ENCODE measurements around a stretch of chr11.

DNA sequence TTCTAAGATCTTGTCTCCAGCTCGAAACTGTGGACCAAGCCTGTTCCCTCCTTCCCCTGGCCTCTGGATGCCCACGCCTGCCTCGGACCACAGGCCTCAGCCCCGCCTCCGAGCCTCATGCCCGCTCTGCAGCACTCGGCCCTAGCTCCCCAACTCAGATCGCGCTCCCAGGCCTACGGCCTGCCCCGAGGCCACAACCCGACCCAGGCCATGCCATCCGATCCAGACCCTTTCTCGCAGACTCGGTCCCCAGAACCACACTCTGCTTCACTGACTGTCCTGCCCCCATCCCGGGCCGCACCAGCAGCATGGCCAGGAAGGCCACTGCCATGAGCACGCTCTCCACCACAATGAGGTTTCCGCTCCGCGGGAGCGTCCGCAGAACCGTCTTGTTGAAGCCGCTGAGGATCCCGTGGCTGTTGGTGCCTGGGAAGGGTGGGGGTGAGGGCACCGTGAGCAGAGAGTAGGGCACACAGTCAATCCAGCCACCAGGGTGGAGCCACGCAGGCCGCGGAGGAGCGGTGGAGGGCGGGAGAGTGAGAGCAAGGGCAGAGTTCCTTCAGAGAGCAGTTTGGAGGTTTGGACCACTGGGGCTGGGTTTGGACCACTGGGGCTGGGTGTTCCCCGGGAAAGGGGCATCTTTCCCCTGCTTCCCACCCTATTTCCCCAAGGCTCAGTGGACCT, 6.4 kb downstream of the UNC93B1 start:
- PRO-cap, result no peak
- RAMPAGE, long total RNA, 2 experiments, result no peak in any of the 2 experiments

GRCh38 chr11:68008389-68009460, 1.4 kb upstream of the ALDH3B1 start:
- PRO-cap, result no peak
- RAMPAGE, long total RNA, 2 experiments, result no peak in any of the 2 experiments

DNA sequence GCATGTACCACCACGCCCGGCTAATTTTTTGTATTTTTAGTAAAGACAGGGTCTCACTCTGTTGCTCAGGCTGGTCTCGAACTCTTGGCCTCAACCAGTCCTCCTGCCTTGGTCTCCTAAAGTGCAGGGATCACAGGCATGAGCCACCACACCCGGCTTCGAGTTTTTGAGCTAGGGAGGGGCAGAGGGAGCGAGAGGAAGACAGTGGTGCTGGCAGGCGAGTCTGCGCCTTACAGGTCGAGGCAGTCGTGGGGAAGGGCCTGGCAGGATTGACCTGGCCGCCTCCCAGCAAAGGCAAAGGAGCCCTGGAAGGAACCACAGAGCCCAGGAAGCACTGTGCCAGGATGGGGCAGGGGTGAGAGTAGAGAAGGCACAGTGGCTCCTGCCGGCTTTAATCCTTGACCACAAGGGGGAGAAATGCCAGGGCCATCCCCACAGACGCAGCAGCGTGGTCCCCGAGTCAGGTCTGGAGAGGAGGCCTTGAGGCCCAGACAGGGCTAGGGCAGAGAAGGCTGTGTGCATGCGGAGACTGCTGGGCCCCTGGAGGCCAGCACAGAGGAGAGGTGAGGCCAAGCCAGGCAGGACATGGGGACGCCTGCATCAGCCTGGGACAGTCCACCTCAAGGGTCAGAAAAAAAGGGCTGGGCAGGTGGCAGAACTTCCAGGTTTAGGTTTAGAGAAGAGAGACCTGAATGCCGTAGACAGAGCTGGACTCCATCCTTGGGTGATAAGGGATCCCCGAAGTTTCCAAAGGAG, 9.9 kb upstream of the NDUFS8 start:
- PRO-cap, result no peak
- RAMPAGE, long total RNA, 2 experiments, result no peak in any of the 2 experiments

- PRO-cap, result no peak
- RAMPAGE, long total RNA, 2 experiments, result no peak in any of the 2 experiments
These were observed 9.1 kb upstream of the NDUFS8 start for GRCh38 chr11:68021211-68022033.

DNA sequence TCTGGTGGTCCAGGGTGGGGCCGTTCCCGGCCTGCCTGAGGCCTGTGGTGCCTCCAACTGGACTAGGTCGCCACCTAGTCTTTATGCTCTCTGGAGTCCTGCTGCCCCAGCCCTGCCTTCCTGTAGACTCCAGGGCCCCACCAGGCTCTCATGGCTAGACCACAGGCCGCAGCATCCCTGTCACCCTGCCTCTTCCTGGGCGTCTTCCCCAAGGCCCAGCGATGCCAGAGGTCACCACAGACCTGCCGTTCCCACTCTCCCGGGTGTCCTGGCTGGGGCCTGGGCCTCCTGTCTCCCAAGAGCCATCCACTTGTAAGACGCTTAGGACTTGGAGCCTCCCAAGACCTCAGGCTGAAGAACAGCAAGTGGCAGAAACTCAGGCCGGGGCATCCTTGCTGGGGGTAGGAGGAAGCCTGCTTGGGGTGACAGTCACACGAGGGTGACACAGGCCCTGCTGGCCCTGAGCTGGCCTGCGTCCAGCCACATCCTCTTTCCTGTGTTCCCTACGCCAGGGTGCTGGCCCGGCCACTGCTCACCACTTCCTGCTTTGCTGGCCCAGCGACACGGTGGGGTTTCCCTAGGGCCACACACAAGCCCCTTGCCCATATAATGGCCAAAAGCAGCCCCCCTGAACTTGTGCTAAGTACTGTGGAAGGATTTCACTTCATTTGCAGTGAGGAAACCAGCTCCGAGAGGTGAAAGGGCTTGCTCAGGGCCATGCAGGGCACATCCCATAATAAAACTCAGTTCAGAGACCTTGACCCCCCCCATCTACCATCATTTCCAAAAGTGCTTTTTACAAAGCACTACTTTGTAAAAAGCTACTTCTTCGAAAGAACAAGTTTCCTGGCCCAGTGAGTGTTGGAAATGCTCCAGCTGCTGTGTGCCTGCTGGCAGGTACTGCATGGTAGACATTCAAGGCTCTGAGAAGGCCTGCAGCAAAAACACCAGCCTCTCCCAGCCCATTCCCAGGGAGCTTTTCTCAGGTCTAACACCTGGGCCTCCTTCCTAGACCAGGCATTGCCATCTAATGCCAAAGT, 1.8 kb upstream of the TCIRG1 start:
- PRO-cap, result unidirectional peak, plus-strand start at position 538 of the sequence
- RAMPAGE, long total RNA, 2 experiments, result no peak in any of the 2 experiments

- PRO-cap, result bidirectional peak, plus-strand start at chr11:68128550, minus-strand start at chr11:68128425
- RAMPAGE, long total RNA, 2 experiments, result no peak in any of the 2 experiments
These were observed 7.2 kb upstream of the CHKA start for GRCh38 chr11:68127950-68129149.

- PRO-cap, result unidirectional peak, plus-strand start at chr11:68146346
- RAMPAGE, long total RNA, 2 experiments, result no peak in any of the 2 experiments
These were observed 25.0 kb upstream of the CHKA start for GRCh38 chr11:68146124-68146601.

- PRO-cap, result no peak
- RAMPAGE, long total RNA, 2 experiments, result no peak in any of the 2 experiments
These were observed 42.3 kb downstream of the KMT5B start for GRCh38 chr11:68170678-68171275.

DNA sequence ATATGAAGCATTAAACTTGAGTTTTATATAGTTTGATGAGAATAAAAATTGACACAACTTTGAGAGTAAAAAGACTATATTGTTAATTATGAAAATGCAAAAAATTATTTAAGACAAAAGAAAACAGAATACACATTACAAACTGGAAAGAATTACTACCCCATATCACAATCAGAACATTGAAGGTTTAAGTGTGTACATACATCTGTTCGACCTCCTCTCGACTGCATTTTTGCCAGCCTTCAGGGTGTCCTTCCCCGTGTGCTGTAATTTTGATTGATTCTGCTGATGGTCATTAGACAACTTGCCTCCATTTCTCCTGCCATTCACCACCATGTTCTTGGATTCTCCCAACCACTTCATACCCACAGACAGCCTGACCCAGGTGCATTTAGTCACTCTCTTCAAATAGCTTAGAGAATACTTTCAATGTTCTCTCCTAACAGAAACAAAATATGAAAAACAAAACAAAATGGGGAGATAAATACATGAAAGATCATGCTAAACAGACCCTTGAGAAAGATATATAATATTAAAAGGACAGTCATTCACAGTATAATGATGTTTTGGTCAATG, 23.3 kb downstream of the KMT5B start:
- PRO-cap, result no peak
- RAMPAGE, long total RNA, 2 experiments, result no peak in any of the 2 experiments

- PRO-cap, result no peak
- RAMPAGE, long total RNA, 2 experiments, result no peak in any of the 2 experiments
These were observed 12.6 kb downstream of the C11orf24 start for GRCh38 chr11:68259109-68259607.

DNA sequence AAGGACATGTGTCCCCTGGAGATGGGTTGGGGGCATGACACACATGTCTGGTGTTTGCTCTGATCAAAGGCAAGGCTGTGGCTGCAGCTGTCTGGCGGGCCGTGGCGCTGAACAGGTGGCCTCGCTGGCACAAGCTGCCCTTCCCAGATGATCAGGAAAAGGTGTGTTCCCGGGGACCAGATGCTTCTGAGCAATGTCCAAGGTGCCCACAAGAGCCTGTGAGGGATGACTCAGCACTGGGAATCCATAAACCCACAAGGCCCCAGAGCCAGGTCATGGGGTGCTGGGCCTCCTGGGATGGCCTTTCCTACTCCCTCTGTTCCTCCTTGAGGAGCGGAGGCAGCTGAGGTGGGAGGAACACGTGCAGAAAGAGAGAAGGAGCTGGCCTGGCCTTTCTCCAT, 9.7 kb upstream of the LRP5 start:
- PRO-cap, result no peak
- RAMPAGE, long total RNA, 2 experiments, result no peak in any of the 2 experiments

GRCh38 chr11:68343610-68344477, 31.5 kb downstream of the LRP5 start:
- PRO-cap, result unidirectional peak, minus-strand start at chr11:68344057
- RAMPAGE, long total RNA, 2 experiments, result no peak in any of the 2 experiments

DNA sequence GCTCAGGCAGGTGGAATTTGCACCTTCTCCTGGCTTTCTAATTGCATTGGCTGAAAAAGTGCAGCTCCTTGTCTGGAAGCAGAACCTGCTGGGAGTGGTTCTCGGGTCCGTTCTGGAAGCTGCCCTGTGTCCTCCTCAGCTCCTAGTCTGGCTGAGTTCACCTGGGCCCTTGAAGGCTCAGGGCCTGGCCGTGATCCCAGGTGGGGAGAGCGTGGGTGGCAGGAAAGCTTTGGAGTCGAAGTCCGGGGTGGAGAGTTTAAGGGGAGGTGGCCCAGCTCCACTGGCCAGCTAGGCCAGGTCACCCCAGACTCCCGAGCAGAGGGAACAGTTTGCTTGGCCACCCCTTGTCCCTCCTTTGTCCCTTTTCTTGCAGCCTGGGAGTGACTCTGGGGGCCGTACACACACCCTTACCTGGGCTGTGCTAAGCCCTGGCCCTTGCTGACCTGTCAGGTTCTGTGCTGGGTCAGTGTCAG, 37.1 kb downstream of the LRP5 start:
- PRO-cap, result no peak
- RAMPAGE, long total RNA, 2 experiments, result no peak in any of the 2 experiments

- PRO-cap, result unidirectional peak, plus-strand start at chr11:68399748
- RAMPAGE, long total RNA, 2 experiments, result no peak in any of the 2 experiments
These were observed 61.2 kb upstream of the PPP6R3 start for GRCh38 chr11:68399285-68399916.

- PRO-cap, result no peak
- RAMPAGE, long total RNA, 2 experiments, result no peak in any of the 2 experiments
These were observed 104.5 kb upstream of the GAL start for GRCh38 chr11:68579674-68580333.

DNA sequence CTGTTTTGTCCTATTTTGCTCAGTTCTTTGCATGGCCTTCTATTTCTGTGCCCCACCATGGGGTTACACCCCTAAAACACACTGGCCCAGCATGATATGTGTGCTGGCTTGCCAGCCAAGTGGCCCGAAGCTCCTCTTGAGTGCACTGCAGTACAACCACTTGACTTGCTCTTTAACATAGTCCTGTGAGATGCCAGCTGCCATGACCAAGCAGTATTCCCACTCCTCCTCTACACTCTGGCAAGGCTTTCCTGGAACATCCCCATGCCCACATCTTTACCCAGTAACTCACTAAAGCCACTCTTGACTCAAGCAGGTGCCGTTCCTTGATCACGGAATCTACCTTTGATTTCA, 102.9 kb upstream of the GAL start:
- PRO-cap, result no peak
- RAMPAGE, long total RNA, 2 experiments, result no peak in any of the 2 experiments

- PRO-cap, result no peak
- RAMPAGE, long total RNA, 2 experiments, result no peak in any of the 2 experiments
These were observed 34.3 kb downstream of the CPT1A start for GRCh38 chr11:68807404-68807748.

GRCh38 chr11:68811618-68812309, 30.0 kb downstream of the CPT1A start:
- PRO-cap, result no peak
- RAMPAGE, long total RNA, 2 experiments, result no peak in any of the 2 experiments

GRCh38 chr11:68855091-68856089, 13.7 kb upstream of the CPT1A start:
- PRO-cap, result unidirectional peak, minus-strand start at chr11:68855632
- RAMPAGE, long total RNA, 2 experiments, result no peak in any of the 2 experiments

DNA sequence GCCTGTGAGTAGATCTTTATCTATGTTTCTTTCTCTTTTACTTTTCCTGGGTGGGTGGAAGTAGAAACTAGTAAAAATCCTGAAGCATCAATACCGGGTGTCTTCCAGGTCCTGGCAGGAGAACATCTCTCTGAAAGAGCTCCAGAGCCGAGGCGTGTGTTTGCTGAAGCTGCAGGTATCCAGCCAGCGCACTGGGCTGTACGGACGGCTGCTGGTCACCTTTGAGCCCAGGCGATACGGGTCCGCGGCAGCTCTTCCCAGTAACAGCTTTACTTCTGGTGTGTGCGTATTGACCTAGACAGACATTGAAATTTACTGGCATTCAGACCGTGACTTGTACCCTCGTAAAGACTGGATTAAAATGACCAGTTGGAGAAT, 2.3 kb downstream of the IGHMBP2 start:
- PRO-cap, result no peak
- RAMPAGE, long total RNA, 2 experiments, result no peak in any of the 2 experiments